ENCODE data around the genes SLAIN1 and NDFIP2.

- RRBS: no CpG with 5 or more reads among the region's 3 CpGs
Measured at GRCh38 chr13:75507692-75508041, 25.7 kb upstream of the TBC1D4 start.

- RRBS: no CpG with 5 or more reads among the region's 8 CpGs
Measured at GRCh38 chr13:75807849-75808284, 171.7 kb downstream of the LMO7 start.

DNA sequence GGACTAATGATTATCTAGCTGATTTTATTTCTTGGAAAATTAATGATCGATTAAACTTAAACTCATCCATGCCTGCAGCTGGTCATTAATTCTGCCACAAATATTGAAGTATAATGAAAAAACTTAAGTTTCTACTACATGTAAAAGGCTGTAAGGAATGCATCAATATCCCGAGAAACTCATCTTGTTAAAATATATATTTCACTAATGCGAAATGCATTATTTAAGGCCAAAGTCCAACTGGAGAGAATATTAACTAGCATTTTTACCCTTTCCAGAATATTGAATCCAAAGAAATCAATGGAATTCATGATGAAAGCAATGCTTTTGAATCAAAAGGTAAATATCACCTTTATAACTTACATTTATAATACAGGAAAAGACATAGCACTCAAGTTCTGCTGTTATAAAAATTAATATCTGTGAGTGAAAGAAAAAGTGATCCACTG is 200.0 kb downstream of the LMO7 start:
- RRBS: no CpG with 5 or more reads among the region's 3 CpGs

GRCh38 chr13:76522047-76522427 is 364.2 kb downstream of the KCTD12 start:
- RRBS: no CpG with 5 or more reads among the region's 3 CpGs

- RRBS: no CpG with 5 or more reads among the region's 2 CpGs
Measured at GRCh38 chr13:76764111-76765070, 121.8 kb downstream of the KCTD12 start.

DNA sequence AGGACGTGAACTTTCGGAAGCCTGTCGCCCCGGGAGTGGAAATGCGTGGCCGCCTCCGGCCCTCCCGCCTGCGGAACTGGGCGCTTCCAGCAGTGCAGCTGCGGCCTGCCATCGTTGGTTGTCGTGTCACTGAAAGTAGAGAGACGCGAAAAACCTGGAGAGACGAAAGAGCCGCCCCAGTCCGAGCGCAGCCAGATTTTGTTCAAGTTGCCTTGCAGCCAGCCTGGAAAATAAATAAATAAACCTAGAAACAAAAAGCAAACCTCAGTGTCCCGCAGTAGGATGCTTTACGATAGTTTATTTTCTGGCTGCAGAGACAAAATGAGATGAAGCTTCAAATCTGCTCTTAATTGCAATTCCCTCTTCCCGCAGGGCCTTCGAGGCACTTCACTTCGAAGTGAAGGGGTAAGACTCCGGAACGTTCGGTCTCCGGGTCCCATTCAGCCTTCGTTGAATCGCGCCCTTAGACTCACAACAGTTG is 612 bp upstream of the KCTD12 start:
- RRBS: no CpG with 5 or more reads among the region's 31 CpGs

DNA sequence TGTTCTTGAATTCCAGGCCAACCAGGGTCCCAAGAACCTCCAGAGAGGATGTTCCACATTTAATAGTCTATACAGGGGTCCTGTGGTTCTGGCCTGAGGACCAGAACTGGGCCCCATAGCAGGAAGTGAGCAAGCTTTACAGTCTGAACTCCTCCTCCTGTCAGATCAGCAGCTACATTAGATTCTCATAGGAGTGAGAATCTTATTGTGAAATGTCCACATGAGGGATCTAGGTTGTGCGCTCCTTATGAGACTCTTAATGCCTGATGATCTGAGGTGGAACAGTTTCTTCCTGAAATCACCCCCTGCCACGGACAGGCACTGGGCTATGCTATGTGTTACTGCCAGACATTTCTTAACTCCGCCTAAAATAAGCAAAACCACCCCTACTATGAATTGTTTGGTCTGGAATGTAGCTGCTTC is 4.7 kb downstream of the FBXL3 start:
- RRBS: no CpG with 5 or more reads among the region's 3 CpGs

GRCh38 chr13:77257645-77258192 is 69.2 kb downstream of the MYCBP2 start:
- RRBS: no CpG with 5 or more reads among the region's 3 CpGs

DNA sequence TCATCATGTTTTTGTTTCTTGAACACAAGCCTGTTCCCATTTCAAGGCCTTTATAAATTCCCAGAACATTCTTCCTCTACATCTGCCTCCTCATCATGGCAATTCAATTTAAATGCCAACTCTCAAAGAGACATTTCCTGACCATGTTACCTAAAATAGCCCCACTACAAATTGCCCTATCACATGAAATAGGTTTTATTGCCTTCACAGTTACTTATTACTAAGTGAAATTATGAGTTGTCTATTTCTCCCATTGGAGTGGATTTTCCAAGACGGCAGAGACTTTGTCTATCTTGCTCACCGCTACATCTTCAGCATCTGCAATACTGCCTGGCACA is 3.5 kb downstream of the MYCBP2 start:
- RRBS: no CpG with 5 or more reads among the region's 2 CpGs

GRCh38 chr13:77697025-77697776 is at the start of gene SLAIN1:
TSS of gene SLAIN1 (plus strand) at chr13:77697687.
- RRBS: 1% methylated on average over 10 of the region's 44 CpGs

GRCh38 chr13:77746279-77746725 is 48.8 kb downstream of the SLAIN1 start:
- RRBS: no CpG with 5 or more reads among the region's 1 CpG

DNA sequence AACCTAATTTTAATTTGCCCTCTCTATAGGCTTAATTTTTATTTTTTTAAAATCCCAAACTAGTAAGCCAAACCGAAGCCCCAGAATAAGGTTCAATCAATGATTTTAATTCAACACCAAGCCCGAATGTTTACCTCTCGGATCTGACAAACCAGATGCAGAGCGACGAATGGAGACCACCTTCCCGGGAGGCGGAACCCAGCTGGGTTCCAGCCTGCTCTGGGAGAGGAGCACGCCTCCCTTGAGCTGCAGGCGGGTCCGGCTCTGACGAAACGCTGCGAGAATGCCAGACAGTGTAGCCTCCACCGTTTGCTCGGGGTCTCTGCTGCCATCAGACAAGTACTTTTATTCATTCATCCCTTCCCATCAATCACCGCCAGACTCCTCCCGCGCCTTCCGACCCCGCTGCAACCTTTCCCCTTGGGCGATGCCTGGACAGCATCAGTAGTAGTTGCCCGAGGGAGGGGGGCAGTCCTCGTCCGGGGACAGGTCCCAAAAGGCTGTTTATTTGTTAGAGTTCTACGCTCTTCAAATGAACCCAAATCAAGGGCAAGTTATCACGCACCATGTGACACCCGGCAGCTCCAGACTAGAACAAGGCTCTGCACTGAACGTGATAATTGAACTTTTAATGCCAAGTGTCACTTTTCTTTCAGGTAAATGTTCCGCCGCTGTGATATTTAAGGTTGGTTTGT is 779 bp upstream of the EDNRB start:
- RRBS: 4% methylated on average over 8 of the region's 30 CpGs

DNA sequence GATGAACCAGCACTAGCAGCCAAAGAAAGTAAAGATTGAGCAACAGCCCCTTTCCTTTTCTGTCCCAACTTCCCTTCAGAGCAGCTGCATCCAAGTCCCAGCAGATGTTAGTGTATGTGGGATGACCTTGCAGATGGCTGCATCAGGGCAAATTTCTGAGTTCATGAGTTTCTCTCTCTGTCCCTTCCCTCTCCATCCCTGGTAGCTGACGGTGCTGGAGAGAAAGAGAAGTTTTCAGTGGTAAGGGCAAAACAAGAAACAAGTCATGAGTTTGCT is 183.6 kb upstream of the EDNRB start:
- RRBS: no CpG with 5 or more reads among the region's 1 CpG

DNA sequence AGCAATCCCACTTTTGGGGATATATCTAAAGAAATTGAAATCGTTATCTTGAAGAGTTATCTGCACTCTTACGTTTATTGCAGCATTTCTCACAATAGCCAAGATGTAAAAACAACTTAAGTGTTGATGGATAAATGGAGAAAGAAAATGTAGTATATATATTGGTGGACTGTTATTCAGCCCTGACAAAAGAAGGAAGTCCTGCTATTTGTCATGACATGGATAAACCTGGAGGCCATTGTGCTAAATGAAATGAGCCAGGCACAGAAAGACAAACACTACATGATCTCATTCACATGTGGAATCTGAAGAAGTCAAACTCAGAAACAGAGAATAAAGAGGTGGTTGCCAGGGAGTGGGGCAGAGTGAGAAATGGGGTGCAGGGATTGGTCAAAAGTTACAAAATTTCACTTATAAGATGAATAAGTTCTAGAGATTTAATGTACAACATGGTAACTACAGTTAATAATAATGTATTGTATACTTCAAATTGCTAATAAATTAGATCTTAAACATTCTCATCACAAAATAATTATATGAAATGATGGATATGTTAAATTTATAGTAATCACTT is 58.8 kb downstream of the POU4F1 start:
- RRBS: no CpG with 5 or more reads among the region's 2 CpGs

GRCh38 chr13:78799558-78800011 is 140.6 kb upstream of the OBI1 start:
- RRBS: no CpG with 5 or more reads among the region's 3 CpGs

DNA sequence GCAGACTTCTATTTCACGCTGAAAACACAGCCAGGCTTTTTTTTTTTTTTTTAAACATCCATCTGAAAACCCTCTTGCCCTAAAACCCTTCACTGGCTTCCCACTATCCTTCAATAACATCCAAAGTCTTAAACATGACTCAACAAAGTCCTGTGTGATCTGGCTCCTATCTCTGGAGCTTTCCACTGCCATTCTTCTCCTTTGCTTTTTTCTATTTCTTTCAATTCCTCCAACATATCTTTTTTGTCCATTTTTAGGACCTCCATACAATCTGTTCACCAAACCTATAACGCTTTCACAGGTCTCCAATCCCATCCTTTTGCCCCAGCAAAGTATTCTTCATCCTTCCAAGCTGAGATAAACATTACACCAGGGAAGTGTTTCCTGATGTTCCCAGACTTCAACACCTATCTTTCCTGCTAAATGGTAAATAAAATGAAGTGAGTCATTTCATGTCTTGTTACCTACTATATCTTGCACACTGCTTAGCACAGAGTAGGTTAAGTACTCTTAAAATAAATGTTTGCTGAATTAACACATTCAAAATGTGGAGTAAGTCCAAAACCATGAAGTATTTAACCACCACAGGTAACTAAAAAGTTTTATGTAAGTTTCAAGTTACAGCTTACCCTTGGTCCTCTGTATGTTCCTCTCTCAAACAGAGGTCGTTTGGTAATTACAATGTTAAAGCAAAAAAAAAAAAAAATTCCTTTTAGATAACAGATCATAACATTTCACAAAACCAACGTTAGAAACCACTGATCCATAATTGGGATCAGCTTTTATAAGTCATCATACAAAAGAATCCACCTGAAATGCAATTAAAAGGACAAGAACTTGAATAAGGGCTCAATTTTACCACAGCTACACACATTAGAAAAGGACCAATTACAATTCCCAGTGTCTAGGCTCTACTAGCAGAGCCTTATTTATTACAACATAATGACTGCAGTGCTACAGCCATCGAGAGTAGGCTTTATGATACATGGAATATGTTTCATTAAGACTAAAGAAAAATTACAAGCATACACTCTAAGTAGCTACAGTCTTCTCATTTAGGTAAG is 3.3 kb downstream of the RBM26 start:
- RRBS: no CpG with 5 or more reads among the region's 5 CpGs

GRCh38 chr13:79480649-79481589 is at the start of gene NDFIP2:
TSS of gene NDFIP2 (plus strand) at chr13:79481155.
- RRBS: 2% methylated on average over 33 of the region's 81 CpGs

DNA sequence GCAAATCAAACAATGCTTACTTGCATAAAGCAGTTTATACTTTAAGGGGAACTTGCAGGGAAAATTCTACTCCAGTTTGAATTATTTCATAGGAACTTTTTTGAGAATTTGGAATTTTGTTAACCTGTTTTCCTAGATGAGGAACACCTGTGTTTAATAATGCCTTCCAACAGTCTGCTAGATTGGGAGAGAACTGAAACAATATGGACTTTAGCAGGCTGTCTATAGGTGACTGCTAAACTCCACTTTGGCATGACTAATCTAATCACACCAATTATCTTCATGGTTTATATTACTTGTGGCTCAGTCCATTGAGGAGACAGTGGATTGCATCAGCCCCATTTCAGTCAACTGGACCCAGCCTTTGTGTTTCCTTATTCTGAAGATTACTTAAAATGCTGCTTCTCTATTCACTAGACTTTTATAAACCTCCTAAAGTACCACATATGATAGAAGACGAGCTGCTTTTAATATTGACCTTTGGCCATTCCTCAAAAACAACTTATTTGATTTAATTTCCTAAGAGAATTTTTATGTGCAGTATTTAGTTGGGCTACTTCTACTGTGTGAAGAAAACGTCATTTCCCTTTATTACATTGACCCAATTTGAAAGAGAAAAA is 295.6 kb downstream of the NDFIP2 start:
- RRBS: no CpG with 5 or more reads among the region's 2 CpGs

- RRBS: no CpG with 5 or more reads among the region's 2 CpGs
Measured at GRCh38 chr13:80036839-80037121, 304.1 kb downstream of the SPRY2 start.

DNA sequence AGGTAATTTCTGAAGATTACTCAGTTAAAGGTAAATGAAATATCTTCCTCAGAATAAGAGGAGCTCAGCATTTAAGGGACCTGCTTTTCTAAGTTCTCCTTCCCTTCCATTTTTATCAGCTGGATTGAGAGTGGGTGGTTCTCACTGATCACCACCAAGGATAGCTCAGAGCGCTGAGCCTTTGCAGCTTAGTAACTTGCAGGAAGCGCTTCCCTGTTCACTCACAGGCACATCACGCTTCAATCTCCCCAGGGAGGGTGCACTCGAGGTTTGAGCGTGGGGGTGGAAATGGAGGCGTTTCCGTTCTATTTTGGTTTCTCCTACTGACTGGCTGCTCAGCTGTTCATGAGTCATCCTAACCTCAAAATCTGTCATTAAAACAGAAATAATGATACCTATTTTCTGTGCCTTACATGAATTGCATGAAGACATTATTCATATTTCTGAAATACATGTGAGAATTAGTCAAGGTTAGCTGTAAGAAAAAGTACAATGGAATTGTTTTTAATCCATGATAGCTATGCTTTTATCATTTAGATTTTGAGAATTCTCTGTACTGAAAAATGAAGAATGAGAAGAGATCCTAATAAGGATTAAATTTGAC is 292.1 kb downstream of the SPRY2 start:
- RRBS: no CpG with 5 or more reads among the region's 7 CpGs

Data from epithelial cell of esophagus (primary cell).